ENCODE measurements around the gene ECM1.

DNA sequence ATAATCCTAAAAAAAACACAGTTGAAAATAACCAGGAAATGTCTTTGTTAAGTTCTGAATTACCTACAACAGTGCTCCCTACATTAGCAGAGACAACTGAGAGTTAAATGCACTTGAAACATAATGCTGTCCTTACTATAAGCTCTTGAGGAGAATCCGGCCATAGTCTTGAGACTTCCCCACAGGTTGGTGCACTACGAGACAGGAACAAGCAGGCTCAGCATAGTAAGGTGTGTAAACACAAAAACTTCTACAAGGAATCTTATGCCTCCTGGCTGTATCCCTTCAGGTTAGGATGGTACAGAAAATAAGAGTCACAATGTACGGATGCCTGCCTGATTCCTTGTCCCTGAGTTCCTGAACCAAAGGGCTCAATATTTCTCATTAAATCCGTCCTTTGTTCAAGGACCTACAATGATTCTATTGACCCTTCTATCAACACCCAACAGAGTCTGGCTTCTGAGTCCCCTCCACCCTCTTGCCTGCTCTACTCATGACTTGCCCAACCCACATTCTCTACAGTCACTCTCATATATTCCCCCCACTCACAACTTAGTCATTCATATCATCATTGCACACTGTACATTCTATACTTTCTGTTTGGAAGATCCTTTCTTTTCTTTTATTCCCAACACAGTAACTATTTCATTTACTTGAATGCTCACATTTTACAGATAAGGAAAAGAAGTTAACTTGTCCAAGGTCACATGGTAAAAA lies 3.8 kb downstream of the OTUD7B start:
- RRBS, result no CpG with 5 or more reads among the region's 4 CpGs

DNA sequence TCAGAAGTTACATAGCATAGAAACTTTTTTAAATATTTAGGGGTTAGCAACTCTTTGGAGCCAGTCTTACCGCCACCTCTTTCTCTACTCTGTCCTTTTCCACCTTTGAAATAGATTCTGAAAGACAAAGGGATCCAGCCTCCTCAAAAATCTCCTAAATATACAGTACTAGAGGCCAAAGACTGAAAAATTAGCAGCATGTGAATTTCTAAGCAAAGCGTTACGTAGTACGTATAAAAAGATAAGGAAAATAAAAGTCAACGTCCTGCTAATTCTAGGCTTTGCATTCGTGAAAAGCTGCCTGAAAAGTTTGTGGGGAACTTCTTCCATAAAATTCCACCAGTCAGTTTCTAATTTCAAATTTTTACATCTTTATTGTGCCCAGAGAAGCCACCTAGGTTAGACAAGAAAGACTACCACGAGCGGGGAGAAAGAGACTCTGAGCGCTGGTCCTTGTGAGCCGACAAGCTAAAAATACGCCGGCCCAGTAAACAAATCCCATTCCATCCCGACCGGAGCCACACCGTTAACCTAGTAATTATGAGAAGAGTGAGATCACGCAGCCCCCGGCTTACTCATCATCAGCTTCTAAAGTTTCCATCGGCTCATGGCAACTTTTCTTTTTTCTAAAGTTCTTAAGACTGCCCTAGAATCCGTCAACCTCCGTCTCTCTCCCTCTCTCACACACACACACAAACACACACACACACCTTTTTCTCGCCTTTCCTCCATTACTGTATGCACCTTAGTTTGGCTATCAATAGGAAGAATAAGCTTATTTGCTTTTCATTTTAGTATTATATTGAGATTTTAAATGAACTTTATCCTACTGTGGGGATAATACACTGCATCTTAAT lies 1.0 kb downstream of the OTUD7B start:
- RRBS, result 8% methylated on average over 2 of the region's 21 CpGs

- RRBS, result no CpG with 5 or more reads among the region's 3 CpGs
Measured at GRCh38 chr1:150020707-150021191, 10.2 kb upstream of the OTUD7B start.

DNA sequence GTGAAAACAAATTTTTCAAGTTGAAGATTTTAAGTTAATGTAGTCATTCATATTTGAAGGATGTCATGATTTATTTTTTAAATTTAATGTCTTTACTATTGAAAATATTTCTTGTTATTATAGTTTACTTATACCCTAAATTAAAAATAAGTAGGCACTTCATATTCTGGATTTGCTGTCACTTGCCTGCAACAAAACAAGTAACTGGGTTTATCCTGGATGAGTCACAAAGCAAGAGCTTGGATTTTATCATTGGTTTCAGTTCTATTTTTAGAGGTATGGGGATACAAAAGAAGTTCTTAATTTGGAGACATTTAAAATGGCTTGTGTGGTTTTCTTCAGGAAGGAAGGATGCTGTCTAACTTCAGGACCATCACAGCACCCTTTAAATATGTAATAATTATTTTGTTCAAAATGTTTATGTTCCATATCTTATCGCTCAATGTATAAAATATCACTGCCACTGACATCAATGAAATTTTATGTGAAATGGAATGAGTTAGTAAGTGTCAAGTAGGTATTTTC lies 2.1 kb upstream of the VPS45 start:
- RRBS, result no CpG with 5 or more reads among the region's 1 CpG

DNA sequence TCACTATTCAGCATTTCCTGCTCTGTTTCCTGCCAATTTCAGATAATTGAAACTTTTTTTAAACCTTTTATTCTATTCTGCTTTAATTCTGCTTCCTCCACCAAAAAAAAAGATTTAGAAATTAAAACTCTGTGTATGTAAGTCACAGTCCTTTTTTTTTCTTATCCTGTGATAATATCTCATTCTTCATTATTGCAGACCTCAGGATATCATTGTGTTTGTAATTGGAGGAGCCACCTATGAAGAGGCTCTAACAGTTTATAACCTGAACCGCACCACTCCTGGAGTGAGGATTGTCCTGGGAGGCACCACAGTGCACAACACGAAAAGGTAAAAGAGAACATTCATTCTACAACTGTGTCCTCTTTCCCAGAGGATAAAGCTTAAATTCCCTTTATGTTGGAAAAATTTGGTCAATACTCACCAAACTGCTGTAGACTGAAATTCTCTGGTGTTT lies 39.4 kb upstream of the PLEKHO1 start:
- RRBS, result no CpG with 5 or more reads among the region's 2 CpGs

DNA sequence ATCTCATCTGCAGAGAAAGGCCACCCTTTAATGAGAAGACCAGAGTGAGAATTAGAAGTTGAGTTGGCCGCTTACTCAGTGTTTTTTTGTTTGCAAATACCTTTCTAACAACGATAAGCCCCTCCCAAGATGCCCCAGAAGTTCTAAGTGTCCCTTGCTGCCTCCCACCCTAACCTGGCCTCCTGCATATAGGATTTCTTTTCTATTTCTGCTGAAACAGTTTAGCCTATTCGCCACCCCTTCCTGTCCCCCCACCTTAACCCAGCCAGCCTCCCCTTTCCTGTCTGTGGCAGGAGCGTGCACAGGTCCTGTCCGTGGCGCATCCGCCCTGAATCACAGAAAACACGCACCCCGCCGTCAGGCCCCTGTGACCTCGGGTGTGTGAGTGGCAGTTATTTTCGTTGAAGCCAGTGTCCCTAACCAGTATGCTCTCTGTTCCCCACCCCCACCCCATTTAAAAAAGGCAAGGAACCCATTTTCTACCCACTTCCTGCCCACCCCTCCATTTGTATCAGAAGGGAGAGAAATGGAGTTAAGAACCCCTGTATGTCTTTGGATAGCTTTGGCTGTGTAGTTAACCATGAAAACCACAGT lies 1.6 kb downstream of the PLEKHO1 start:
- RRBS, result no CpG with 5 or more reads among the region's 12 CpGs

DNA sequence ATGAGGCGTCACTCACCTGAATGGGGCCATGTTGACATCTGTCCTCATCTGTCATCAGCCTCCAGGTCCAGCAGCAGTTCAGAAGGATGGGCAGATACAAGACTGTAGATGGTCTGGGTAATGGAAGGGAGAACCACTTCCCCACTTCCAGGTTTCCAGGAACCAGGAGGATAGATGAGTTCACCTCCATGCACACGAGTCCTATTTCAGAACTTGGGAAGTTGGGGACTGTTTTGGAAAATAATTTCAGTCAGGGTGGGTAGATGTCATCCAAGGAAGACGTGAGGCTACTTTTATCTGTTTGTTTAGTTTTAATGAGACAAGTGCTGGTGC lies 4.7 kb downstream of the PLEKHO1 start:
- RRBS, result no CpG with 5 or more reads among the region's 3 CpGs

- RRBS, result no CpG with 5 or more reads among the region's 9 CpGs
Measured at GRCh38 chr1:150155247-150155838, 5.6 kb downstream of the PLEKHO1 start.

DNA sequence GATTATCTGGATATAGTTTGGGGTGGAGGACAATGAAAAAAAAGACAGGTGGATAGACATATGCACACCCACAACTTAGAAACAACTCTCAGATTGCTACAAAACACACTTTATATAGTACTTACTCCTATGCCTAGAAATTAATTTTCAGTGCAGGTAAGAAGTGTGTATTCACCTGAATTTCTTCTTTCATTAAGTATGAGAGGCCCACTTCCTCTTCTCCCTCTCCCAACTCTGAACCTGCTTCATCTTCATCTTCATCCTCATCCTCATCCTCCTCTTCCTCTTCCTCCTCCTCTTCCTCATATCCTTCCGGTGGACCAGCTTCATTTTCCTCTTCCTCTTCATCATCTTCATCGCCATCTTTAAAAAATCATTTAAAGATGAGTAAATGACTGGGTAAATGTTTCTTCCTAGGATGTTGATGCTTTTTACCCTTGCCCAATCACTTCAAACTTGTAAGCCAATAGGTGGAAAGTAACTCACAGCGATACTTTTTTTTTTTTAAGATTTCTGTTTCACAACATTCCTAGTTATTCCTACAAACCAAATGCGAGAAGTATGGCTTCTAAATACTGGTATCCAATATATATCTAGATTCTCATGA lies 9.4 kb downstream of the ANP32E start:
- RRBS, result no CpG with 5 or more reads among the region's 4 CpGs

DNA sequence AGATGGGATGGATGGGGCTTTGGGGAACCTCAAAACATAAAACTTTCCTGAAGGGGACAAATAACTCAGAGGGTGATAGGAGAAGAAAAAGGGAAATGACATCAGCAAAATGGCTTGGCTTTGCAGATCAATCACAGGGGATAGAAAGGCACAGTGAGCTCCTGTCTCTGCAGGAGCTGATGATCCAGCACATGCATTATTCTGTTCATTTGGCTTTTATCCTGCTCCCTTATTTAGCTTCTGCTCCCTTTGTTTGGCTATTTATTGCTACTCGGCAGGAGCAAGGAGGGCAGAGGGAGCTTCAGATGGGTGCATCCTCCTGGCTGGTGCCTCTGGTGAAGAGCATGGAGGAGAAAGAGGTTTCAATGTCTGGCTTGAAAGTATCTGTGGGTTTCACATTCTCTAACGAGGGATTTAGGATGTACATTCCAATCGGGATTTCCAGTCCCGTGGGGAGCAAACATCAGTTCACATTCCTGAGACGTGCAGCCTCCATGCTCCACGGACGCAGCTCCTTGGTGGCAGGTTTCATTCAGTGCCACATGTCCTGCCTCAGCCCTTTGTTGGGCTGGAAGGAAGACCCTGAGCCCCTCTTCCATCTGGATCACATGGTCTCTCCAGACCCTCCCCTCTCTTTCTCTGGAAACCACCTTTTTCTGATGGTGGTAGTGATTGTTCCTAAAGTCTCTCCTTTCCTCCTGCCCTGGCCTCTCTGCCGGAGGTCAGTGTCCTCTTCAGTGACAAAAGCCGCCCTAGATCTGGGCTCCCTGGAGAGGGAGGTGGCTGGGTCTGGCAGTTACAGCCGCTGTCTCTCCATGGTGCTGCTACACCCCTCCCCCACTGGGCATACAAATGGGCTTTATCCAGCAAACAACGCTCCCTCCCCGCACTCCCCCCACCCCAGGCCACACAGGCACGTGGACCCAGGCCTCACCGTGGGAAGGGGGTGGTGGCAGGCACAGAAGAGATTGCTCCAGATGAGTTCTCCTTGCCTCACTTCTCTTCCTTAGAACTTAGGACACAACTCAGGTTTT lies 957 bp upstream of the CA14 start:
- RRBS, result no CpG with 5 or more reads among the region's 14 CpGs

DNA sequence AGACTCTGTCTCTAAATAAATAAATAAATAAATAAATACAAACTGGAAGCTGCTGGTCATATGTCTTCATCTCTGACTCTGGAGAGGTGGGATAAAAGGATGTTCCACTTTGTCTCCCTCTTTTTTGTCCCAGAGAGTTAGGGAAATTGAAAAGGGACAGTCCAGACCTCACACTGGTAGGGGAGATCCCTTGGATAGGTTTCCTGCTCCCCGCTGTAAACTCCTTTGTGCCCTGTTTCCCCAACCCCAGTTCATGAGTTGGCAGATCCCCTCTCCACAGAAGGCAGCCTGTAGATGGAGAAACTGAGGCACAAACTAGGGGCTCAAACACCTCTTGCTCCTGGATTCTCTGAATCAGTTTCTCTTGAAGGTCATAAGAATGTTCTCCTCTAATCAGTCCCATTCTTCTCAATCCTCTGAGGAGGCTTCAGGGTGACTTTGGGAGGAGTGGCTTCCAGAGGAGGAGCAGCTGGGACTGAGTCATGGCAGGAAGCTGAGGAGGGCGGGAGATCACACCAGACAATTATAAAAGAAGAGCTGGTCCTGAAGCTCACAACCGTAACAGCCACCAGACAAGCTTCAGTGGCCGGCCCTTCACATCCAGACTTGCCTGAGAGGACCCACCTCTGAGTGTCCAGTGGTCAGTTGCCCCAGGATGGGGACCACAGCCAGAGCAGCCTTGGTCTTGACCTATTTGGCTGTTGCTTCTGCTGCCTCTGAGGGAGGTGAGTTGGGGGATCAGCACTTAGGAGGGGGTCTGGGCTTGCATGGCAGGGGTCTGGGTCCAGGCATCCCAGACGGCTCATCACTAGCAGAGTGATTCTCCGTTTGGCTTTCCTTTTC lies at the start of gene ECM1:
Gene ECM1, plus strand, starts transcription at position 555 of the 843 bp plus-strand sequence.
- RRBS, result no CpG with 5 or more reads among the region's 6 CpGs

- RRBS, result no CpG with 5 or more reads among the region's 13 CpGs
Measured at GRCh38 chr1:150543475-150544206, 5.6 kb upstream of the ADAMTSL4 start.

DNA sequence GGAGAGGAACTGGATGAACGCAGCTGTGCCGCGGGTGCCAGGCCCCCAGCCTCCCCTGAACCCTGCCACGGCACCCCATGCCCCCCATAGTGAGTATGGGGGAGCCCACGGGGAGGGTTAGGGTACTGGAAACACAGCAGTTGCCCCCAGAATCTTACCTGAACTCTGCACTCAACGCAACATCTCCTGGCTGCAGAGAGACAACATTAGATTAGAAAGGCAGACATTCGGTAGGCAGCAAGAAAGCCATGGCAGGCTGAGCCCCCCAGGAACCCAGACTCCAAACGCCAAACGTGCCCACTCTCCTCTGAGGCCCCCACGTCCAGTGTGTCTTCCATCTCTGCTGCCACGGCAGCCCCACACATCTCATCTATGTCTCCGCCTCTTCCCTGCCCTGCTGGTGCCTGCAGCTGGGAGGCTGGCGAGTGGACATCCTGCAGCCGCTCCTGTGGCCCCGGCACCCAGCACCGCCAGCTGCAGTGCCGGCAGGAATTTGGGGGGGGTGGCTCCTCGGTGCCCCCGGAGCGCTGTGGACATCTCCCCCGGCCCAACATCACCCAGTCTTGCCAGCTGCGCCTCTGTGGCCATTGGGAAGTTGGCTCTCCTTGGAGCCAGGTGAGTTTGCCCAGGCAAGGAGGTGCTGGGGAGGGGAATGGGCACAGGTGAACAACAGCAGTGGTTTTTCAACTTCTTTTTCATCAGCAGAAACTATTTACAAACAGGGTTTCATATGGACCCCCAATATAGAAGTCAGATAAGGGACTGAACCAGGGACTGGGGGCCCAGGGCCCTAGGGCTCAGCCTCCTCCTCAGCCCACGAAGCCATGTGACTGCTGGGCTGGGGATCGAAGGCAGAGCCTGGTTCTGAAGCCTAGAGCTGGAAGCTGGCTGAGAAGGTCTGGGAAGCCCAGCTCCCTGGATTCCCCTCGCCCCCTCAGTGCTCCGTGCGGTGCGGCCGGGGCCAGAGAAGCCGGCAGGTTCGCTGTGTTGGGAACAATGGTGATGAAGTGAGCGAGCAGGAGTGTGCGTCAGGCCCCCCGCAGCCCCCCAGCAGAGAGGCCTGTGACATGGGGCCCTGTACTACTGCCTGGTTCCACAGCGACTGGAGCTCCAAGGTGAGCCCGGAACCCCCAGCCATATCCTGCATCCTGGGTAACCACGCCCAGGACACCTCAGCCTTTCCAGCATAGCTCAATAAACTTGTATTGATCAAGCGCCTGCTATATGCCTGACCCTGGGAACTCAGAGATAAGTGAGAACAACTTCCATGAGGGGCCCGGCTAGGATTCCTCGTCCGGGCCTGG lies 8.8 kb downstream of the ADAMTSL4 start:
- RRBS, result no CpG with 5 or more reads among the region's 41 CpGs

DNA sequence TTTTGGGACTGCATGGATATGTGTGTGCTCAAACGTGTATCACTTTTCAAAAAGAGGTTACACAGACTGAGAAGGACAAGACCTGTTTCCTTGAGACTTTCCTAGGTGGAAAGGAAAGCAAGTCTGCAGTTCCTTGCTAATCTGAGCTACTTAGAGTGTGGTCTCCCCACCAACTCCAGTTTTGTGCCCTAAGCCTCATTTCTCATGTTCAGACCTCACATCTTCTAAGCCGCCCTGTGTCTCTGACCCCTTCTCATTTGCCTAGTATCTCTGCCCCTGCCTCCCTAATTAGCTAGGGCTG lies 11.2 kb downstream of the ADAMTSL4 start:
- RRBS, result no CpG with 5 or more reads among the region's 2 CpGs

- RRBS, result no CpG with 5 or more reads among the region's 4 CpGs
Measured at GRCh38 chr1:150563228-150564060, 14.2 kb downstream of the ADAMTSL4 start.

- RRBS, result no CpG with 5 or more reads among the region's 6 CpGs
Measured at GRCh38 chr1:150574247-150574869, 5.1 kb downstream of the MCL1 start.

- RRBS, result no CpG with 5 or more reads among the region's 1 CpG
Measured at GRCh38 chr1:150575560-150576266, 3.7 kb downstream of the MCL1 start.

GRCh38 chr1:150580211-150580672 lies 832 bp upstream of the MCL1 start:
- RRBS, result no CpG with 5 or more reads among the region's 13 CpGs

- RRBS, result no CpG with 5 or more reads among the region's 5 CpGs
Measured at GRCh38 chr1:150753235-150753938, 12.2 kb downstream of the CTSS start.

DNA sequence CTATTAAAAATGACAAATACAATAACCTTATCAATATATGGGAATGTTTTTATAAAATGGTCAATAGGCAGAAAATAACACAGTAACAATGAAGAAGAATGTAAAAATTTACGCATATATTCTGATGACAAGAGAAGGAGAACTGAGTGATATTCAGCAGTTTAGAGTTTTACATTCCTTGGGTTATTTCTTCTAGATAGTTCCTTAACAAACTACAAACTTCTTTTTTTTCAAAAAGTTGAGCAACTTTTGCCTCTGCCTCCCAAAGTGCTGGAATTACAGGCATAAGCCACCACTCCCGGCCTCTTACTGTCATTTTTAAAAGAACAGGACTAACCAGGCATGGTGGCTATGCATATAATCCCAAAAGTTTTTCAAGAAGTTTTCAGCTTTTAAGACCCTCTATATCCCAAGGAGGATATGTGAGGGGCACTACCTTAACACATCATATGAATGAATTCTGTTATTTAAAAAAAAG lies 32.9 kb downstream of the ARNT start:
- RRBS, result no CpG with 5 or more reads among the region's 2 CpGs